HT1080 (cell line): ENCODE measurements around a stretch of chr11.

RAMPAGE:
- cytosol, long total RNA: no peak
- long total RNA: no peak
- nucleus, long total RNA: no peak
Observed at GRCh38 chr11:44010661-44011469, 36.9 kb upstream of the ACCSL start.

DNA sequence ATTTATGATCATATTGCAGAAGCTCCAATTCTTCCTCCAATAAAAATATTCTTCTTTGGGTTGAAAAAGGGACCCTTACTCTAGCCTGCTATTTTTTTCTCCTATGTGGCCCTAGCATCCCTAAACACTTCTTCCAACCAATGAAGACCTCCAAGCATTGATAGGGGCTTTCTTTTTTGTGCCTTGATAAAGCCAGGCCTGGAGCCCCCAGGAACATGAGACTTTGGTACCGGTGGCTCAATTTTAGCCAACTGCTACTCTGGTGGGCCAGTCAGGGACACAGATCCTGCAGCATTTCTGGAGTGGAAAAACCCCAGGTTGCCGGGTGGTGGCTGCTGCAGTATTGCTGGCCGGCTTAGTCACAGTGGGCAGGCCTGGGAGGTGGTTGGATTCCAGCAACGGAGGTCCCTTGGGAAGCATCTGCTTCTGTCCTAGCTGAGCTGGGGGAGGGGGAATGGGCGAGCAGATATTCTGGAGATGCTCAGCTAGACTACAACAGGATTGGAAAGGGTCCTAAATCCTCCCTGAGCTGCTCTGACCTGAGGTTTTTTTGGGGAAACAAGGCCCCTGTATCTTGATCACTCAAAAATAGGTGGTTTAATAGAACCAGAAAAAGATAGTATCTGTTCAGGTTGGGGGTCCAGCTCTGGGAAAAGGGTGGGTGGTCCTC, 31.7 kb upstream of the ACCSL start:
RAMPAGE:
- cytosol, long total RNA: no peak
- long total RNA: no peak
- nucleus, long total RNA: no peak

DNA sequence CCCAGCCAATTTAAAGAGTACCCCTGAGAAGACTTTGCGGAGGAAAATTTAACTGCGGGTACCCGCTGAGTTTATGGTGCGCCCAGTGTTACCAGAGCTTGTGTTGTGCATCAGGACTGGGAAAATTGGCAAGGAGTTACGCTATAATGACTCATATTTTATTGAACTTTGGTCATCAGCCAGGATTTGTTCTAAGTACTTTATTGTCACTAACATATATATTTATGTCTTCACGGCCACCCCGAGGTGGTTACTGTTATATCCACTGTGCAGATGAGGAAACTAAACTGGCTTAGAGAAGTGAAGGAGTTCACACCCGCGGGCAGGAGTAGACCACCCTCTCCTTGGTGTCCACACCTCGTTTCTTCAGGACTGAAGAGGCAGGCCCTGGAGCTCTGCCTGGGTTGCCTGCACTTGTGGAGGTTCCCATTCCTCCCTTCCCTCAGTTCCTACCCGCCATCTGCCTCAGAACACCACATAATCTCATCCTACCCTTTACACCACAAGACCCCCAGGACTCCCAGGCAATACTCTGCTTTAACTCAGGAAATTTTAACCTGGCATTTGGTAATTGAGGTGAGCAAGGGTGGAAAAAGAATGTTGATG, 754 bp downstream of the ACCS start:
RAMPAGE:
- cytosol, long total RNA: no peak
- long total RNA: no peak
- nucleus, long total RNA: no peak

RAMPAGE:
- cytosol, long total RNA: no peak
- long total RNA: no peak
- nucleus, long total RNA: no peak
Observed at GRCh38 chr11:44238469-44238969, 71.4 kb downstream of the ALX4 start.

DNA sequence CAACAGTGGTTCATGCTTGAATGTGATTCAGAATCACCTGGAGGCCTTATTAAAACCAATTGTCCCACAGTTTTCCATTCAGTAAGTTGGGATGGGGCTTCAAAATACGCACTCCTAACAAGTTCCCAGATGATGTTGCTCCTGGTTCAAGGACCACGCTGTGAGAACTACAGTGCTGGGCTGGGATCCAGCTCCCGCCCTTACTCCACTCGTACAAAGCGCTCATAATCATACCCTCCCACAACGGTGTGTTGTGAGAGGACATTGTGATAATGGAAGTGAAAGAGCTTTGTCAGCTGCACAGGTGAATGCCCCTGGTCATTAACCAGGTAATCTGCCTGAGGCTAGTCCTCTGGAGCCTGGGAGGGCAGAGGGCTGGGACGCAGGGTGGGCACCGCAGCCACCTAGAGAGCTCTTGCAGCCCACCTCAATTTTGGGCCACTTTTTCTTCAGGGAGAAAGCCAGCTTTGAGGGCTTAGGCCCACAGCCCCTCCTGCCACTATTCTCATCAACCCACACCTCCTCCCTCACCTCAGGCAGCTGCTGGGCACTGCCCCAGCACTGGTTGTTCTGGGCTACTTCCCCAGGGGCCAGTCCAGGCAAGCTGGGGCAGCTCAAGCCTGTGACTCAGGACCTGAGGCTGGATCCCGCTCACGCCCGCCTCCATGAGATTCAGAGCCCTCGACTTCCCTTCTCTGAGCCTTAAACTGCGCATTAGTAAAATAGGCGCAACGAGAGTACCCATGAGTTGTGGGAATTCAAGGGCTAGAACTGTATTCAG, 1.1 kb upstream of the CD82 start:
RAMPAGE:
- cytosol, long total RNA: no peak
- long total RNA: no peak
- nucleus, long total RNA: no peak

DNA sequence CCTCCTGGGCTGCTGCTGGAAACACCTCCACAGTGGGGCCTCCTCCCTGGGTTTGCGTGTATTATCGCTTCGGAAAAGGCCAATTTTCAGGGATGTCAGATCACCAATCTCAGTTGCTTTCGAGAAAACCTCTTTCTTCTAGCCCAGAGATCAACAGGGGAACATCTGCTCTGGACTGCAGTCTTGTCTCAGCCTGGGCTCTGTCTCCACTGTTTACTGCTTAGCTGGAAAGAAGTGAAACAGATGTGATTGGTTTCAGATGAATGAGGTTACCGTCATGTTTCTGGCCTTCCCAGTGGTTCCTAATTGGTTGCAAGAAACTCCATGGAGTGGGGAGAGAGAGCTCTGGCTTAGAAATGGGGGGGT, 17.4 kb downstream of the TSPAN18 start:
RAMPAGE:
- cytosol, long total RNA: no peak
- long total RNA: no peak
- nucleus, long total RNA: no peak

DNA sequence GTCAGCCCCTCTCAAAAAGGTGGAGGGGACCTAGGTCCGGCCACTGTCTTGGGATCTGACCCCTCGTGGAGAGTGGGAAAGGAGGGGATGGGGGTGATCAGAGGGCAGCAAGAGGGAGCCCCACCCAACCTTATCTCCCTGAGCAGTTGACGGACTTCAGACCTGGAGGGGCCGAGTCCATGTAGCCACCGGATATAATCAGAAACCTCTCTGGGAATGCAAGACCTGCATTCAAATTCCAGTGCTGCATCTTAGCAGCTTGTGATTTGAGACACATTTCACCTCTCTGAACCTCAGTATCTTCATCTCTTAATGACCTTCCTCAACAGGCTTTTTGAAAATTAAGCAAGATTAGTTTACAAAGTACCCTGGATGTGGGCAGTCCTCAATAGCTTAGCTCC, 44.0 kb downstream of the TP53I11 start:
RAMPAGE:
- cytosol, long total RNA: no peak
- long total RNA: no peak
- nucleus, long total RNA: no peak

RAMPAGE:
- cytosol, long total RNA: no peak
- long total RNA: no peak
- nucleus, long total RNA: no peak
Observed at GRCh38 chr11:44919138-44919799, 31.4 kb downstream of the TP53I11 start.

GRCh38 chr11:44950021-44950457, 644 bp downstream of the TP53I11 start:
RAMPAGE:
- cytosol, long total RNA: no peak
- long total RNA: no peak
- nucleus, long total RNA: no peak

DNA sequence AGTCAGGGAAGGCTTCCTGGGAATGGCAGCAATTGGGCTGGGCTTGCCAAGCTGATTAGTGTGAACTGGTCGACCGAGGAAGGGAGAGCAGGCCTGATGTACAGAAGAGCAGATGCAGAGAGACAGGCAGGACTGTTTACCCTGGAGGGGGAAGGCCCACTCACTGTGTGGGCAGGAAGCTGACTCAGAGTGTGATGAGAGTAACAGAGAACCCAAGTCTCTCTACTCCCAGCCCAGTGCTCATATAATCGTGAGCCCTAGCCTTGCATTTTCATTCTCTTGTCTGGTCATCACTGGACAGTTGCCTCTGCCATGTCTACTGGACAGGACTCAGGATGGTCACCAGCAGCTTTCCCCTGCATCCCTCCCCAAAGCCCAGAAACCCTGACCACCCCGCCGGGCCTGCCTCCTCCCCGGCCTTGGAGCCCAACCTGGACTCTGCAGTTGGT, 43.6 kb upstream of the PRDM11 start:
RAMPAGE:
- cytosol, long total RNA: no peak
- long total RNA: no peak
- nucleus, long total RNA: no peak

DNA sequence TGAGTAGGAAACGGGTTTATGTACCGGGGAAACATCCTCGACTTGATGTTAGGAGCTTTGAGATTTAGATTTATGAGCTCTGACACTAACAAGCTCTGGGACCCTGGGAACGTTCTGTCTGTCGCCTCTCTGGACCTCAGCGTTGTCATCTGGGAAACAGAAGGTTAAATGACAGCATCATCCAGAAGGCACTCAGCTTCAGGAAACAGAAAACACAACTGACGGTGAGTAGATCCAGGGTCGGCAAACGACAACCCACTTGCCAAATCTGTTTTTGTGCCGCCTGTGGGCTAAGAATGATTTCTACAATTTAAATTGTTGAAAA, 46.9 kb upstream of the SYT13 start:
RAMPAGE:
- cytosol, long total RNA: no peak
- long total RNA: no peak
- nucleus, long total RNA: no peak

GRCh38 chr11:45374607-45375429, 88.7 kb upstream of the SYT13 start:
RAMPAGE:
- cytosol, long total RNA: no peak
- long total RNA: no peak
- nucleus, long total RNA: no peak

RAMPAGE:
- cytosol, long total RNA: no peak
- long total RNA: no peak
- nucleus, long total RNA: no peak
Observed at GRCh38 chr11:45411145-45411916, 125.2 kb upstream of the SYT13 start.

RAMPAGE:
- cytosol, long total RNA: no peak
- long total RNA: no peak
- nucleus, long total RNA: no peak
Observed at GRCh38 chr11:45662747-45663365, 2.6 kb downstream of the CHST1 start.

RAMPAGE:
- cytosol, long total RNA: no peak
- long total RNA: no peak
- nucleus, long total RNA: no peak
Observed at GRCh38 chr11:45812206-45813155, 7.5 kb downstream of the SLC35C1 start.

DNA sequence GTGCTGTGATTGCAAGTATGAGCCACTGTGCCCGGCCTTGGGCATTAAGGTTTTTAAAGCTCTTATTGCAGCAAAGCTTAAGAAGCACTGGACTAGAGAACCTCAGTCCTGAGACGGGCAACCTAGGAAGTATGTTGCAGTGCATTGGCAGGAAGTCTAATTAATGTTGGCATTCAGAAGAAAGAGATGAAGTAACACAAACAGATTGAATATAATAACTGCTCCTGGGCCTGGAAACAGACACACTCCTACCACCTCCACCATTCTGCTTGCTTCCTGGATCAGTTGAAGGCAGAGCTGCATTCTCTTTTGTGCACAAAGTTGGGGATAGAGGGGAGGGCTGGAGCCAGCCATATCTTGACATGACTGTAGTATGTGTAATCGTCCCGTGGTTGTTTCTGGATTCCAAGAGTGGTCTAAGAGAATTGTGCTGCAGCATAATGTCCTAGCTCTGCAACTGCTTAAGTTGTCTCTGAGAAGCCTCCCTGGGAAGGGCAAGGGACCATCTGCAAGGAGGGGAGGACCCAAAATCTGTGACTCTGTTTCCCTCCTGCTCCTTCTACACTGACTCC, 3.1 kb downstream of the CRY2 start:
RAMPAGE:
- cytosol, long total RNA: no peak
- long total RNA: no peak
- nucleus, long total RNA: no peak

GRCh38 chr11:45871737-45872585, 13.5 kb upstream of the MAPK8IP1 start:
RAMPAGE:
- cytosol, long total RNA: no peak
- long total RNA: no peak
- nucleus, long total RNA: no peak

DNA sequence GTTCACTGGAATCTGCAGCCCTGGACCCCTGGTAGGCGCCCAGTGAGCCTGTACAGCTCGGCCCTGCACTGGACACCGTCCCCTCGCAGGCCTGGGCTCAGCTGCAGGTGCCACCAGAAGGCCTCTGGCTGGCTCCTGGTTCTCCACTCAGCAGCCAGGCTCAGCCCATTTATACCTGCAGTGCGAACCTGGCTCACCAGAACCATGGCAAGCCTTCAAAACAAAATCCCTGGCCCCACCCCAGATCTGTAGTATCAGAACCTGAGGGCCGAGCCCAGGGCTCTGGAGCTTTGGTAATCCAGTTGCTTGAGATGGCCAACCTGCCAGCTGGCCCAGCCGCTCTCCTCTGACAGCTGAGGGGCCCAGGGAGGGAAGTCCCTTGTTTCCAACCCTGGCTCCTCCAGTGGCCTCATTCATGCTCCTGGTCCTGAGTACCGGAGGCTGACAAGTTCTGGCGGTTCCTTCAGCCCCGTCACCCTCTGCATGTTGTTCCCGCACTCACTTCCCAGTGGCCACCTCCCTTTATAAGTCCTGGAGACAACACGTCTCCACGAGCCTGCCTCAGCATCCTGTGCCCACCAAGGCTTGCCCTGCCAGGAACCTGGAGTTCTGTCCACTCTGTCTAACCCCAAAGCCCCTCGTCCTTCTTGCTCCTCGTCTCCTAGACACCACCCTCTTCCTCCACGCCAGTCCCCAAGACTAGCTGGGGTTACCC, 1.0 kb upstream of the FREY1 start:
RAMPAGE:
- cytosol, long total RNA: no peak
- long total RNA: no peak
- nucleus, long total RNA: no peak

DNA sequence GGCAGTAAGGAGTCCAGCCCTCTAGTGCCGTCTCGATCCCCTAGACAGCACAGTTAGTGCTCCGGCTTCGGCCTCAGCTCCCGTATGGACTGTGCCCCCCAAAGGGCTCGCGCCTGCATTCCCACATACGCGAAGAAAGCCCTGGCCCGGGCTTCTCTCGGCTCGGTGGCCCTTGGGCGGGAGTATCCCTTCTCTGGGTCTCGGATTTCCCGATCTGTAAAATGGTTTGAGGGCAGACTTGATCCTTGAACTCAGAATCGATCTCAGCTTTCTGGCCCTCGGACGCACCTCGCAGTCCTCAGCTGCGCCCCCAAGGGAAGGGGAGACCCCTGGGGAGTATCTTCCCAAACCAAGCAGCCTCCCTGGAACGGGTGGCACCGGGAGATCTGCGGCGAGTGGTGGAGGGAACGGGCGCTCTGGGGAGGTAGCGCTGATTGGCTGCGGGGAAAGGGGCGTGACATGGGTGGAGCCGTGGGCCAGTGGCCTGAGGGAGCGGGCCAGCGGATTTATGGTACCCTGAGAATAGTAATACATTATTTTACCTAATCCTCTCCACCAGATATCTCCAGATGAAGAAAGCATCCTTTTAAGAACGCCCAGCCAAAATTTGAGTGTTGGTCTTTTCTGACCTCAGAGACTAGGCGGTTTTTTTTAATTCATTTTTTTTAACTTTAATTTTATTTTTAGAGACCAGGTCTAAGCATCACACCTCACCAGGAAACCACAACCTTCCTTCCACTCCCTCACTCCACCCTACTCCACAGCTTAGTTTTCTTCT, 938 bp upstream of the PEX16 start:
RAMPAGE:
- cytosol, long total RNA: no peak
- long total RNA: no peak
- nucleus, long total RNA: no peak

GRCh38 chr11:46120240-46120535, 1.1 kb downstream of the PHF21A start:
RAMPAGE:
- cytosol, long total RNA: no peak
- long total RNA: no peak
- nucleus, long total RNA: no peak